H4 (cell line): ENCODE measurements around a stretch of chr1.

- RAMPAGE, long total RNA: no peak
Observed at GRCh38 chr1:183553704-183554118, 36.5 kb downstream of the NCF2 start.

DNA sequence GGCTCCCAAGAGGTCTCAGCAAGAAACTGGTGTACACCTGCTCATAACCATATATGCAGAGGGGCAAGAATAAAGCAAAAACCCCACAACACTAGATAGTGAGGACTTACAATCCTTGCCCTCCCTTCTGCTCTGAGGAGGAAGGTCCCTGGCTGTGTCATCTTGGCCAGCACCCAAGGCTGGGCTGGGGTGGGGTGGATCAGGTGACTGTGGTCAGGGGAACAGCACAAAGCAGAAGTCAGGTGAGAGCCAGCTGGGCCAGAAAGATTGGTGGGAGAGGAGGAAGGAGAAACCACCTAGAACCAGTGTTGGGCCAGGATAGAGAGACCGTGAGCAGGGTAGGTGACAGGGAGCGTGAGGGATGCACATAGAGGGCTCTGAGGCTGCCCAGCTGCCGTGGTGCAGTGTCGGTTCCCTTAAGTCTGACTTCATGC, 22.7 kb downstream of the NCF2 start:
- RAMPAGE, long total RNA: no peak

GRCh38 chr1:183576559-183577011, 13.7 kb downstream of the NCF2 start:
- RAMPAGE, long total RNA: no peak

DNA sequence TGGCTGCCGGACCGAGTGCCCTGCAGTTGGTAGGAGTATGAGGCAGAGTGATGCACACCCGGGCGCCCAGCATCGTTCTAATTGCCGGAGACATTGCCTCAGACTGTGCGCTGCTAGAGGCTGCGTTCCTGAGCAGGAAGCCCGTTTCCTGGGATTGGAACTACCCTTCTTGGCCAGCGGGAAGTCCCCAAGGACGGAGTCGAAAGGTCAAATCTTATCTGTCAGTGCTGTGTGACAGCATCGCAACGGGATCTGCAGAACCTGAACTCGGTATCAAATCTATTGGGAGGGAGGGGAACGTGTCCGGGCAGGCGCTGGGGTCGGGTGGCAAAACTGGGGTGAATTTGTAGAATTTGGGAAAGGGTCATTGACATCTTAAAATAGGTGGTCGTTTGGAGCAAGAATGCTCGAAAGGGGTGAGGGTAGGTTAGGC, 665 bp upstream of the ARPC5 start:
- RAMPAGE, long total RNA: no peak

GRCh38 chr1:183719241-183719769, 66.2 kb upstream of the APOBEC4 start:
- RAMPAGE, long total RNA: no peak

GRCh38 chr1:183806159-183806730, 1.3 kb downstream of the RGL1 start:
- RAMPAGE, long total RNA: no peak

- RAMPAGE, long total RNA: no peak
Observed at GRCh38 chr1:183871602-183871984, 66.7 kb downstream of the RGL1 start.

DNA sequence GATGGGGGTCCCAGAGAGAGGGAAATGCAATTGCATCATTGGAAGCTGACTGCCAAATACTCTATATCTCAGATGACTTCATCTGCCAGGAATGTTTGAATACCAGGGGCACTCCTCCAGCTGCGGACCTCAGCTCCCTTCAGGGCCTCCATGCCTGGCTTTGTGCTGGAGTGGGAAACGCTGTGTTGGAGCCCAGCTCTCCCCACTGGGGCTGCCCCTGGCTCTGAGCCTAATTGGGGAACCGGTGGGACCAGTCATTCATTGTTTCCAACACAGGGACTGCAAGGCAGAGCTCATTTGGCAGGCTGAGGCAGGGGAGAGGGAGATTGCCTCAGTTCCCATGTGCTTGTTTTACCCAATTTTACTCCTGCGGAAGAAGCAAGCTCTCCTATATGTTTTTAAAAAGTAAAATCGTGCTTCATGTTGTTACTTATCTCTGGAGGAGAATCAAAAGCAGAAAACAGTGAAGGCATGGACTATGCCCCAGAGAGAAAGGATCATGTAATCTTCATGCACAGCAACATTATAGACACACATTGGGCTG, 76.9 kb downstream of the RGL1 start:
- RAMPAGE, long total RNA: no peak

- RAMPAGE, long total RNA: no peak
Observed at GRCh38 chr1:183898743-183899133, 93.8 kb downstream of the RGL1 start.

DNA sequence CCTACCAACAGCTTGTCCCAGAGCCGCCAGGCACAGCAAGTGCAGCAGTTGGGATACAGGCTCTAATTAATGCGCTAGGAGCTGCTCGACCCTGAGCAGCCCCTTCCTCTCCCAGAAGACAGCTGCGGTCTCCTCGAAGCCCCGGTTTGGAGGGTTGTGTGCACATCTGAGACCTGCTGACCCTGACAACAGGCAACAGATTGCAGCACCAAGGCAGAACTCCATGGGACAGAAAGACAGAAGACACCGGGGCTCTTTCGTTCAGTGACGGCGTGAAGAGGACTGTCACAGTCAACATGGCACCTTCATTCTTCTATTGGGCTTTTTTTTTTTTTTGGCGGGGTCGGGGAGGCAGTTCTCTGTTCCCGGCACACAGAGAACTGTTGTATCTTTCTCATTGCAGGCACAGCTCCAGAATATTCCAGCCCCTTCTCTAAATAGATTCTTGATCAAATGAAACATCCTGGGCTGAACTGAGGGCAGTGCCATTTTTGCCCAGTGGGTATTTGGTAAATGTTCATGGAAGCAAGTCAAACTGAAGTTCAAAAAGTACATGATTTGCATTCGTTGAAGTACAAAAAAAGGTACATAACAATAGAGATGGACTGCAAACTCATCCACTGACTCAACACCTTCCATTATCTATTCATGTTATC, 101.6 kb downstream of the TSEN15 start:
- RAMPAGE, long total RNA: no peak

GRCh38 chr1:184364194-184364664, 22.6 kb upstream of the C1orf21 start:
- RAMPAGE, long total RNA: no peak

GRCh38 chr1:184503852-184504434, 117.1 kb downstream of the C1orf21 start:
- RAMPAGE, long total RNA: no peak

- RAMPAGE, long total RNA: no peak
Observed at GRCh38 chr1:184822954-184823663, 68.5 kb upstream of the EDEM3 start.

- RAMPAGE, long total RNA: no peak
Observed at GRCh38 chr1:185054096-185054743, 8.9 kb downstream of the RNF2 start.

- RAMPAGE, long total RNA: no peak
Observed at GRCh38 chr1:185303773-185304770, 13.0 kb downstream of the IVNS1ABP start.

DNA sequence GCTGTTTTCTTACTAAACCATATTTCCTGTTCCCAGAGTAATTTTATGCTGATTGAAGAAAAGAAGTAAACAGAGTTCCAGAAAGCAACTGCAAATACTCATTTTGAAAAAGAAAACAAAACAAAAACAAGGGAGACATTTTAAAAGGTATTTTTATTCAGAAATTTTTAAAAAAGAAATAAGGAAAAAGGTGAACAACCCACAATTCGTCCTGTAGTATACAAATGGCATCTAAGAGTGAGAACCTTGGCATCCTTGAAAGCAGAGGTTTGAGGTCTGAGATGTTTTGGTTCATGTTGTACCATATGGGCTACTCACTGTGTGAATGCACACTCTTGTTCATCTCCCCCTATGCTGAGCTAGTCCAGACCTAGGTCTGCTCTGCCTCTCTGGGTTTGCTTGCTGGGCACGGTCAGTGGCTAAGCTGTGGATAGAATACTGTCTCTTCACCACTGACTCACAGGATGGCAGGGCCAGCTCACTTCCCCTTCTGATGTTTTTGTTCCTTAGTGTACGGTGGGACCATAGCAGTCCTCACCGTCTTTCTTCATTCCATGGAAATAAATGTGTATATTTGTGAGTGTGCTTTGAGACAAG, 56.6 kb upstream of the IVNS1ABP start:
- RAMPAGE, long total RNA: no peak

DNA sequence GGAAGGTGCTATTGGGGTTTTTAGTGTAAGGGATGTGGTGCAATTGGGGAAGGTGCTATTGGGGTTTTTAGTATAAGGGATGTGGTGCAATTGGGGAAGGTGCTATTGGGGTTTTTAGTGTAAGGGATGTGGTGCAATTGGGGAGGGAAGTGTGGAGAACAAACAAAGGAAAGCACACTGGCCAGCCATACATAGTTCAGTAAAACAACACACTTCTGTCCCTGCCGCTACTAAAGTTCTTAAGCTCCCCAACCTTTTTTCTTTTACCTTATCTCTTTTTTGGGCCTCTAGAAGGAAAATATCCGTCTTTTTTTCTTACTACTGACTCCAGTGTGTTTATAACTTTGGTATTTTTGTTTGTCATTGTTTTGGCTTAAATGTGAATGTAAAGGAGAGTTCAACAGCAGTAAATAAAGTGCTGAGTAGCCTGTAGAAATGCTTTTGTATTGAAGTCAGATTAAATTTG, 103.8 kb upstream of the IVNS1ABP start:
- RAMPAGE, long total RNA: no peak

- RAMPAGE, long total RNA: no peak
Observed at GRCh38 chr1:185678894-185679365, 55.3 kb upstream of the HMCN1 start.

DNA sequence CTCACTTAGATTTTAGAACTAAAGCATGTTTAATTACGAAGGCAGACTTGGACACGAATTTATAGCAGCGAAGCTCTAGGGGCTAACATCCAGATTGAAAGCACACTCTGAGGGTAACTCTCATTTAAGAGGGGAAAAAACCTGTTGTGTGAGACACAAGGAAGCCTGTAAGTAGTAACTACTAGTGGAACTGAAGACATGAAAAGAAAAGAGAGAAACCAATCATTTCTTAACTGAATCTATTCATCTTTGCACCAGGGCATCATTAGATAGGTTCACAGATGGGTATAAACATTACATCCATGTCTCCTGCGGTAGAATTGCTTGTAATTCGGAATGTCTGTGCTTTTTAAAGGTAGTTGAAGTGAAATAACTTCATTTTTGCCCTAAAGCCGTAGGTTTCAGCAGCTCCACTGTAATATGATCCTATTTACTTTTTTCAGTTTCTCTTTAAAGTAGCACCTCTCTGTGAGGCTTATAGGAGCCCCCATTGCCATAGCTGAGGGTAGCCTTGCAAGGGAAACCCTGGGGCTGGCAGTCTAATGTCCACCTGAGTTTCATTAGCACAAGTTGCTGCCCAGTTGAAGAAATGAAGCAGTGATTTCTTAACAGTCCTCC, 1.3 kb downstream of the HMCN1 start:
- RAMPAGE, long total RNA: no peak

DNA sequence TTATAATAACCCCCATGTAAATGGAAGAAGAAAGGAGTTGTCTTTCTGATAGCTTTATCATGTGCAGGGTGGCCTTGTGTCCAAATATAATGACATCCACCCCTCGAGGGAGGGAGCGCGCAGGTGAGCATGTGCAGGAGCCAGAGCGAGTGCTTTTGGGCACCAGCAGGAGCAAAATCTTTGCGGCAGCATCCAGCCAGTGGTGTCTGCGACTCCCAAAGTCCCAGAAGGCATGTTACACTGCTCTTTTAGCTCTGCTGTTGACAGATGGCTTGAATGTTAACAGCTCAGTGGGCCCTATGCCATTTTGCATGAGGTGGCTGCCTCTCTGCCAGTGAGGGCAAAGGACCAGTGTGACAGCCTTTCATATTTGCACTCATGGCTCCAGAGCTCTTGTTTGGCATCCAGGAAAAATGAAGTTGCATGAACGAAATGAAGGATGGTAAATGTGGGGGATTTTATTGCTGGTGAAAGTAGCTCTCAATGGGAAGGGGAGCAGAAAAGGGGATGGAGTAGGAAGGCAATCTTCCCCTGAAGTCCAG, 146.7 kb downstream of the HMCN1 start:
- RAMPAGE, long total RNA: no peak